ENCODE results near the genes SPRR1A, LELP1, S100A12 and GATAD2B.

DNA sequence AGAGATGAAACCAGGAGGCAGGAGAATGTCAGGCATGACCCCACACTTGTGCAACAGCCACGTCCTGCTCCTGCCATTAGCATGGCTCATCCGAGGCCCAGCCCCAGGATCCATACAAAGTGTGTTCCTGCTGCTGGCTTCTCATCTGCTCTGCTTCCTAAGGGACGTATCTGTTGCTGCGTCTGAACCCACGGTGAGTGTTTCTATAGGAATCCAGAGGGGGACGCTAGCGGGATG lies 160 bp downstream of the LCE4A start:
- RRBS = no CpG with 5 or more reads among the region's 7 CpGs

- RRBS = no CpG with 5 or more reads among the region's 3 CpGs
Measured at GRCh38 chr1:152983745-152984316, at the start of gene SPRR1A. TSS of gene SPRR1A (plus strand) at chr1:152984081.

DNA sequence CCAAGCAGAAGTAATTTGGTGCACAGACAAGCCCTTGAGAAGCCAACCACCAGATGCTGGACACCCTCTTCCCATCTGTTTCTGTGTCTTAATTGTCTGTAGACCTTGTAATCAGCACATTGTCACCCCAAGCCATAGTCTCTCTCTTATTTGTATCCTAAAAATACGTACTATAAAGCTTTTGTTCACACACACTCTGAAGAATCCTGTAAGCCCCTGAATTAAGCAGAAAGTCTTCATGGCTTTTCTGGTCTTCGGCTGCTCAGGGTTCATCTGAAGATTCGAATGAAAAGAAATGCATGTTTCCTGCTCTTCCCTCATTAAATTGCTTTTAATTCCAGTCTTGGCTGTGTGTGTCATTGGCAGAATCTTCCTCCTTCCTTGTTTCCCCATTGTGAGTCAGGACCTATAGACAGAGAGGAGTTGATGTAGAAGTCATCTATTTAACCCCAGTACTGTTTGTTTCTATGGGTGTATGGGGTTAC lies 2.0 kb downstream of the SPRR3 start:
- RRBS = no CpG with 5 or more reads among the region's 3 CpGs

GRCh38 chr1:153203239-153203709 lies at the start of gene LELP1:
TSS of gene LELP1 (plus strand) at chr1:153203430.
- RRBS = no CpG with 5 or more reads among the region's 2 CpGs

DNA sequence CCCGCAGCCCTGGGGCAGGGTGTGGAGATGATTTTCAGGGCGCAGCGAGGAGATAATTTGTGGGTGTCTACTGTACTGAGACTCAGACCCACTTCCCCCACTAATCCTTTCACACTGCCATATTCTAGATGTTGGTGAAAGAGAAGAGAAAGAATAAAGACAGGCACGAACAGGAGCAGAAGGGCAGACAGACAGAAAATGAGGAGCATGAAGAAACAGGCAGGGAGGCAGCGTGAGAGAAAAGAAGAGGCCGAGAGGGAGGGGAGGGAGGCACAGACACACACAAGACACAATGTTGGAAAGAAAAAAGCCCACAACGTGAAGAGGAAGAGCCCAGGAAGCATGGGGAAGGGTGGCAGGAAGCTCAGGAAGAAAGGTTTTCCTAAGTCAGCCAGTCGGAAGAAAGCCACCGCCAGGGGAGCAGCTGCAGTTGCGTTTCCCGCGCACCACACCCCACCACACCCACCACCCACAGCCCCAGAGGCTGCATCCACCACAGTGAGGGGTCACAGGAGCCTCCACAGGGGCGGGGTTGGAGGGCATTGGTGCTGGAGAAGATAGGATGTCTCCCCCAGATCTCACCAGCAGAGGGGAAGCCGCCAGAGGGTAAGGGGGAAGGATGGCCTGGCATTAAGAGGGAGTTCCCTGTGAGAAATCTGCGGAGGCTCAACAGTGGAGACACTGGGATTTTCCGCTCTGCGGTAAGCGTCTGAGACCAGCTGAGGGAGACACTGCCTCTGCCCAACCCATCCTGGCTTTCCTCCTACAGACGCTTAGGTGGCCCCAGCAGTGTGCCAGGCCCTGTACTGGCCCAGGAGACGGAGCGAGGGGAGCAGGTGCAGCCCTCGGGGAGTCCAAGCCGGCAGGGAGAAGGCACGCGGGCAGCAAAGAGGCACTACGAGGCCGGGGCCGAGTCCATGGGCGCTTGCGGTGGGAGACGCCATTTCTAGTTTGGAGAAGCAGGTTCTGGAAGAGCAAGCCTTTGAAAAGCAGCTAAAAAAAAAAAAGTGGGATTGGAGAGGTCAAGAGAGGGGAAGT lies 20.0 kb downstream of the PGLYRP3 start:
- RRBS = 100% methylated on average over 2 of the region's 31 CpGs

GRCh38 chr1:153375451-153376045 lies at the start of gene S100A12:
TSS of gene S100A12 (minus strand) at chr1:153375621.
- RRBS = no CpG with 5 or more reads among the region's 1 CpG

- RRBS = no CpG with 5 or more reads among the region's 8 CpGs
Measured at GRCh38 chr1:153488877-153489294, 28.4 kb upstream of the S100A7 start.

- RRBS = no CpG with 5 or more reads among the region's 16 CpGs
Measured at GRCh38 chr1:153547091-153547794, 1.6 kb upstream of the S100A4 start.

DNA sequence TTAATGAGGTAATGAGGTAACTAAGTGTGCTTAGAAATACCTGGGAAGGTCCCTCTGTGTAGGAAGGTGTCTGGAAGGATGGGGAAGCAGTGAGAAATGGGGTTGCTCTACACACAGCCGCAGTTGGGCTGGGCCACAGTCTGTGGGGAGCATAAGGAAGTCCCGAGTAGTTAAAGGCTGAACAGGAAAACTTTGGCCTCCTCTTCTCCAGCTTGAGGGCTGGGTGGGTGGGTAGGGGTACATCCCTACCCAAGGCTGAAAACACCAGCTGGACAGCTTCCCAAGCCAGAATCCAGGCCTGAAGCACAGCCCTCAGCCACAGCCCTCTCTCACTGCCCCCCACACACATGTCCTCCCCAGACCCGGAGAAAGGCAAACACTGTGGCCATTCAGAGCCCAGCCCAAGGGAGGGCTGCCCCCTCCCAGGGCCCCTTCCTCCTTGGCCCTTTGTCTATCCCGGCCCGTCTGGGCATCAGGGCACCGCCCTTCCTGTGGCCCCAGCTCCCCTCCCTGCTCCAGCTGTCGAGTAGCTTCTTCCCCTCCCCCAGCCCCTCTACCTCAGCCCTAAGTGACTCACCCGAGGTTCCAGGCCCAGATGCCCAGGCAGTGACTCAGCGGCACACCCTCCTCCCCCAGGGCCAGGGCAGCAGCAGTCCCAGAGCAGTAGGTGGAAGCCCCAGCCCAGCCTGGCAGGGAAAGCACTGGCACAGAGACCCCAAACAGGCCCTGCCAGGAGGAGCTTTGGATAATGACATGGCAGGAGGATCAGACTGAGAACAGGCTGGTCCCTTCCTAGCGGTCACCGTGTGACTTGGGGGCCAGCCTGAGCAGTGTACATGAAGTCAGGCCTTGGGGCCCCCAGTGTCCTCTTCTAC lies 718 bp upstream of the S100A2 start:
- RRBS = 4% methylated on average over 2 of the region's 11 CpGs

- RRBS = no CpG with 5 or more reads among the region's 1 CpG
Measured at GRCh38 chr1:153629974-153630383, 1.7 kb downstream of the S100A1 start.

- RRBS = no CpG with 5 or more reads among the region's 8 CpGs
Measured at GRCh38 chr1:153631547-153632185, 2.2 kb upstream of the CHTOP start.

DNA sequence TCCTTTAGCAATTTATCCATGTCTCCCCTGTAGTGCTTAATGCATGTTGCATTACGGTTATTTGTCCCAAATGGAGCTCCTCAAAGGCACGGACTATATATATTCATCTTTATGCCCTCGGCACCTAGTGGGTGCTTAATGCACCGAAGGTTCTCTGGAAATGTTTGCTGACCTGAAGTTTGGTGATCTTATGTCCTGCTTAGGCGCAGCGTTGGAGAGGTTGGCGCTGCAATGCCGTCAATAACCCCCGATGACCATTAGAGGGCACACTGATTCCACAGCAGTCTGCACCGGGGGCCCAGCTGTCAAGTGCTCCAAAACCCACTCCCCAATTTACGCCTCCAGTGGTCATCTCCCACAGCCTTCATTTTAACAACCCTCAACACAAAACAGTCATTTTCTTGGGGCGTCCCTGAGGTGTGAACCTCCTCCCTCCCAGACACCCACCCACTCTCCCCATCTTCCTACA lies 848 bp upstream of the NPR1 start:
- RRBS = no CpG with 5 or more reads among the region's 12 CpGs

GRCh38 chr1:153750441-153751313 lies 22.8 kb downstream of the INTS3 start:
- RRBS = no CpG with 5 or more reads among the region's 9 CpGs

- RRBS = no CpG with 5 or more reads among the region's 1 CpG
Measured at GRCh38 chr1:153823578-153823777, 48.3 kb downstream of the SLC27A3 start.

- RRBS = 1% methylated on average over 31 of the region's 91 CpGs
Measured at GRCh38 chr1:153921996-153923016, at the start of gene GATAD2B. TSS of gene GATAD2B (minus strand) at chr1:153922972.

- RRBS = 0% methylated on average over 3 of the region's 26 CpGs
Measured at GRCh38 chr1:153923017-153923431, 252 bp upstream of the GATAD2B start.

DNA sequence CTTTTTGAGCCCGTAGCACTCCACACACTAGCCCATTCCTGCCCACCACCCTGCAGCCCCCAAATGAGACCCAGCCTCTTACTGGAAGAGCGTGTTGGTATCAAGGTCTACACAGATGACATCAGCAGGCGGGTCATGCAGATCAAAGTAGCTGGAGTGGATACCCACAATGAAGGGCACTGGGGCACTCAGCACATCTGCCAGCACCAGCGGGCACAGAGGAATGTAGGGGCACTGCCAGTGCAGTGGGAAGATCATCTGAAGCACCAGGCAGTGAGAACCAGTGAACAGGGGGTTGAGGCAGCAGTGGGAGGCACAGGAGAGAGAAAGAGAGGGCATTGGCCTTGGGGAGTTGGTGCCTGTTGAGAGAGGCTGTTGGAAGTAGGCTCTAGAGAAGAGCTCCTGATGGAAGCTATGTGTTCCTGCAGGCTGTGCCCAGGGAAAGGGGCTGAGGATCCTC lies 6.1 kb downstream of the DENND4B start:
- RRBS = no CpG with 5 or more reads among the region's 4 CpGs

GRCh38 chr1:153944315-153944956 lies 2.1 kb downstream of the DENND4B start:
- RRBS = no CpG with 5 or more reads among the region's 6 CpGs

DNA sequence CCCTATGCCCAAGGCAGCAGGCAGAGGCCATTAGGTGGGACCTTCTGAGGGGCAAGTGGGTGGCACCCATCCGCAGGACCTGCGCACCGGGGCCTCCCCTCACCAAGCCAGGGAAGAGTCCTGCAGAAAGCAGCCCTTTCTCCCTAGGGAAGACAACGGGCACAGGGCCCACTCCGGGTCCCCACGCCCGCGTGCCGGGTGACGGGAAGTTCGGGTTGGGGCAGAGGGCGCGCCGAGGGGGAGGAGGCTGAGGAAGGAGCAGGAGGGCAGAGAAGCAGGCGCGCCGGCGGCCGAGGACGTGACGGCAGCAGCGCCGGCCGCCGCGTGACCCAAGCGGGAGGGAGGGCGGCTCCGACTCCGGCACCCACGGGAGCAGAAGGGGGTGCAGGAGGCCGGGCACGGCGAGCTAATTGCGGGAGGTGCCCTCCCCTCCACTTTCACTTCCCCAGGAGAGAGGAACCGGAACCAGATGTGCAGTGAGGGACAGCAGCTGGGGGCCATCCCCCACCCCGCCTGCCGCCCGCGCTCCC lies 730 bp downstream of the DENND4B start:
- RRBS = 1% methylated on average over 20 of the region's 40 CpGs

- RRBS = 8% methylated on average over 2 of the region's 14 CpGs
Measured at GRCh38 chr1:153968413-153968908, 759 bp downstream of the CREB3L4 start.